ENCODE measurements around the gene LAMB3.

GRCh38 chr1:209430821-209431452 is 152.6 kb upstream of the CAMK1G start:
- PRO-cap, result no peak

DNA sequence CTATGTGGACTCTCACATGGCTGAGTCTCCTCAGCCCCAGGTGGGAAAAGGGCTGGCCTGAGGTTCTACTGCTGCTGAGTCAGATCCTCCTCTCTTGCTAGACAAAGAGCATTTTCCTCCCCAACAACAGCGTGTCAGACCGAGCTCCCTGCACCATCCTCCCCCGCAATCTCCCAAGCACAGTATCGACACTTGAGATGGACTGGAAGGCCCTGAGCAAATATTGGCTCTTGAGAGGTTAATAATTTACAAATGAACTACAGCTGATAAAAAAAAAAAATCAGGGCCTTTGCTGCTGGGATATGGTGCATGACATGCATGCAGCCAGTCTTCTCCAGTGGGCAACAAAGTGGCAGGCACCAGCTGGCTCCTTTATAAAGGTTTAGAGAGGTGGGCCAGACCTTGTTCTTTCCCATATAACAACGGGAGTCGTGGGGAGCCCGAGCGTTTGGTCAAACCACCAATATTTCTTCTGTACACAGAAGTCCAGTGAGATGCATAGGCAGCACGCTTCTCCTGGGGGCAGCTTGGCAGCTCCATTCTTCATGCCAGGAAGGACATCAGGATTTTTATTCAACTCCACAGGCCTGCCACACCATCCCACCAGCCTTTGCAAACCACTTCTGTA is 55.4 kb upstream of the CAMK1G start:
- PRO-cap, result no peak

DNA sequence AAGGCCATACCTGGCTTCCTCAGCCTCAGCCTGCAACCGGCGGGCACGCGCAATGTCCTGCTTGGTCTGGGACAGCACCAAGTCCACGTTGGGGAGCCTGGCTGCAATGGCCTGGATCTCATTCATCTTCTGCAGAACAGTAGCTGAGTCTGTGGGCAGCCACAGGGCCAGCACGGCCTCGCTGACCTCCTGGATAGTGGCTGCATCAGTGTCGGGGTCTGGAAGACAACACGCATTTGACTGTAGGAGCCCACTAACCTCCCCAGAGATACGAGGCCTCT is 33.8 kb downstream of the LAMB3 start:
- PRO-cap, result no peak

DNA sequence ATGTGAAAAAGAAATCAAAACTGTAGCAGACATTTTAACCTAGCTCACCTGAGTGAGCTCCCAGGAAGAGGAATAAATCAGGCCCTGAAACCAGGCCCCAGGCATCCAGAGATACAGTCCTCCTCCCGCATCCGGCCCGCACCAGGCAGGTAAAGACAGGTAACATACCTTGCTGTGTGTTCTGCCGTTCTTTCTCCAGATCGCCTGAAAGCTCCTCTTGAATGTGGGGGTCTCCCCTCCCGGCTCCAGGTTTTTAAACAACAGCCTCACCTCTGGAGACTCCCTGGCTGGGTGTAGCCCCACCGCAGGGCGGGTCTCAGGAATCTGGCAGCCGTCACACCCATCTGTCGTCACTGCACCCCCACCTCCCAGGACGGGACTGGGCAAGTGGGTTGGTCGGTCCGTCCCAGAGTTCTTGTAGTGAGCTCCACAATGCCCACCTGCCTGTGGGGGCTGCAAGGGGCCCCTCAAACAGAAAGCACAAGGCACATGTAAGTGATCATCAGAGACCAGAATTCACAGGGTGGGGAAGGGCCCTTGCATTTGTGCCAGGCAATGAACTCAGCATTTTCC is at the start of gene LAMB3:
TSS of gene LAMB3 (minus strand) at position 225 of the 573 bp plus-strand sequence.
- PRO-cap, result bidirectional peak, plus-strand start at position 371 of the sequence, minus-strand start at position 205 of the sequence

DNA sequence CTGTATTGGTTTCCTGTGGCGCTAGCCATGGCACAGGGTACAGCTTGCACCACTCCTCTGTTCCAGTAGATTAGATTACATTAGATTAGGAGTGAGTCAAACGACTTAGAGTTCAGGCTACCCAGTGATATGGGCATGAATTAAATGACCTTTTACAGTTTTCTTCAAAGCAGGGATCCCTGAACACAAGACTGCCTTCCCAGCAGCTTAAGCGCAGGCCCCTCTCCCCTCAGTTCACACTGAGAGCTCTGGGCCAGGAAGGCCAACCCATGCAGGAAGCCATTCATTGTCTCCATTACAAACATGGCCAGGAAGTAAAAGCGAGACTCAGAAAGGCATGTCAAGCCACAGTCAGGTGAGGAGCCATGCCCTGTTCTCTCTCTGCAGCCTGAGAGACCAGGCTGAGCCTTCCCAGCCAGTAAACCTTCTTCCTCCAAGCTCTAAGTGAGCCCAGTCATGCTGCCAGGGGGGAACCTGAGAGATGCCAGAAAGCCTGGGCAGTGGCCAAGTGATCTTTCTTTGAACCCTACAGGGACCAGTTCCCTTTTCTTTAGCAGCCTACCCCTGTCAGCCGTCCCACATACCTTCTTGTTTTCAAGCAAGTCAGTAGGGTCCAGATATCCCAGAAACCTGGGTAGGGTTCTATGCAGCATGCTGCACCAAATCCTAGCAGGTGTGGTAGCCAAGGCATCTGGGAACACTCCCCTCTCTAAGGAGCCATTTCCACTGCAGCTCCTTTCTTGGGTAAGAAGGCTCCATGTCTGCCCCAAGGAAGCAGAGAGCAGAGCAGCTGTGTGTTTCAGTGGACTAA is 813 bp downstream of the TRAF3IP3 start:
- PRO-cap, result bidirectional peak, plus-strand start at position 343 of the sequence, minus-strand start at position 250 of the sequence

- PRO-cap, result no peak
These were observed 3.9 kb downstream of the IRF6 start for GRCh38 chr1:209801798-209802633.

DNA sequence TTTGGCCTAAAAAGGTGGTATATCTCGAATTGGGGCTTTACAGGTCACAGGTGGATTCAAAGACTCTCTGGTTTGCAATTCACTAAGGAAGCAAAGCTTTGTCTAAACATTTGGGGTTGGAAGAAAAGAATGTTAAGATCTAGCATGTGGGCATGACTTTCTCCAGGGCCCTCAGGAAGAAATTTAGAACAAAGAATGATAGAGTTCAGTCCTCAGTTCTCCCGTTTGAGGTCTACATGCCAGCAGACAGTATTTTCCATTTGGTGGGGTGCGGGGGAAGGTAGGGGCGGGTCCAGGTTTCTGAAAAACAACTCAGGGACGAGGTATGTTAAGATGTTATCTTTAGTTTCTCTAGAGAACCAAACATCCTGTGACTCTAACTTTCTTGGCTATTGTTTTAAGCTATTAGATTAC is 42.4 kb upstream of the SYT14 start:
- PRO-cap, result no peak

- PRO-cap, result bidirectional peak, plus-strand start at chr1:210251526, minus-strand start at chr1:210251256; bidirectional peak, plus-strand start at chr1:210251897, minus-strand start at chr1:210251800
These were observed 18.9 kb downstream of the SERTAD4 start for GRCh38 chr1:210251039-210252352.

DNA sequence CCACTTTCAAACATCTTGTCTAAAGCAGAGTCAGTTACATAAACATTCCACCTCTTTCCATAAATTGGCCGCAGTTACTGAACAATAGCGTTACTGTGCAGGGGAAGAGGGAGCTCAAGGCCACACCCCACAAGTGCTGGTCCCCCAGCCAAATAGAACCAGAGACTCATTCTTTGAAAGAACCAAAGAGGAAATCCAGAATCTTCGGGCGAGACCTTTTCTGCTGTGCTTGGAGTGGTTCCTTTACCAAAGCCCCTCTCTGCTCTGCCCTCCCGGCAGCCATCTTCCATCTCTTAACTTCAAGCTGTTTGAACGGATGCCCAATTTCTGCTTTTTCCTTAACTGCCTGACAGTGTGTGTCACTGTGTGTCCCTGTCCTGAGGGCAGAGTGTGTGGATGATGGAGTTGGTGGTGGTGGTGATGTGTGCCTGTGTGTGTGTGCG is 30.1 kb downstream of the SERTAD4 start:
- PRO-cap, result no peak

GRCh38 chr1:210311958-210312377 is 16.7 kb upstream of the HHAT start:
- PRO-cap, result no peak

DNA sequence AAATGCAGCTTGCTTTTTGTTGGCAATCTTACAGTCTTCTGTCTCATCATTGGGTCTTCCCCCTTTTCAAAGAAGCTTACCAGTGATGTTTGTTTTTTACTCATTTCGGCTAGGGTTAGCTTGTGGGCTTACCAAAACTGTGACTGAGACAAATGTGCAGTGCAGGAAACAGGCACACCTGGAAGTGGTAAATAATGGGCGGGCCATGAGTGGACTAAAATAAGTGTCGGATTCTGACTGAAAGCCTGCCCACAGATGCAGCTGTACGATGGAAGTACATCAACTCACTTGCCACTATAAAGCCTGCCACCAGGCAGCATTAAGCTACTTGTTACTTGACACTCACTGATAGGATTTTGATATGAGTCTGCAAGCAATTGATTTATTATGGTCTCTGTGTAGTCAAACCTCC is 4.1 kb downstream of the HHAT start:
- PRO-cap, result no peak

DNA sequence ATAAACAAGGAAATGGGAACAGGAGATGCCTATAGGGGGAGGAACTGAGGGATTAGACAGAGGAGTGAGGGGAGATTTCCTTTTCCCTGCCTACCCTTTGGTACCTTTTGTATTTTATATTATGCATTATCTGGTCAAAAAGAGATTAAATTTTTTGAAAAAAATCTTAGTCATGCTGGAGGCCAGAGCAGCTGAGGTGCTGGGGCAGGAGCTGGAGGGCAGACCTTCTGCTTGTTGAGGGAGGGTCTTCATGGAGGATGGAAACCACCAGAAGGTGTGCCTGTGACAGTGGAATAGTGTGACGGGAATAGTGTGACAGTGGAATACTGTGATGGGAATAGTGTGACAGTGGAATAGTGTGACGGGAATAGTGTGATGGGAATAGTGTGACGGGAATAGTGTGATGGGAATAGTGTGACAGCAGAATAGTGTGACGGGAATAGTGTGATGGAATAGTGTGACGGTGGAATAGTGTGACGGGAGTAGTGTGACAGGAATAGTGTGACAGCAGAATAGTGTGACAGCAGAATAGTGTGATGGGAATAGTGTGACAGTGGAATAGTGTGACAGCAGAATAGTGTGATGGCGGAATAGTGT is 325.0 kb downstream of the HHAT start:
- PRO-cap, result no peak

DNA sequence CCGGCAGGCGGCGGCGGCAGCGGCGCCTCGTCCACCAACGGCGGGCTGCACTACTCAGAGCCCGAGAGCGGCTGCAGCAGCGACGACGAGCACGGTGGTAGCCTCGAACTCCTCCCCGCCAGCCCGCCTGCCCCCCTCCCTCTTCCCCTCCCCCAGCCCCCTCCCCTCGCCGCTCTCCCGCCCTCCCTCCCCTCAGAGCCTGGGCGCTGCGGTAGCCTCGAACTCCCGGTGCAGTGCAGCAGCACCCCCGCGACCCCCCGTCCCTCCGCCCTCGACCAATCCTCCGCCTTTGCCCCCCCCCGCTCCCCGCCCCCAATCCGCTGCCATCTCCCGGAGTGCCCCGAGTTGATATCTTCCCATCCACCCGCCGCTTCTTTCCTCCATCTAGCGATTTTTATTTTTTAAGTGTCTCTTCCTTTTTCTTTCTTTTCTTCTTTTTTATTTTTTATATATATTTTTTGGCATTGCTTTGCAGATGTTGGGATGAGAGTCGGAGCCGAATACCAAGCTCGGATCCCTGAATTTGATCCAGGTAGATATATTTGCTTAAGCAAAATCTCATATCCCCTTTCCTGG is 555 bp downstream of the RCOR3 start:
- PRO-cap, result bidirectional peak, plus-strand start at position 57 of the sequence, minus-strand start at position 129 of the sequence

- PRO-cap, result bidirectional peak, plus-strand start at chr1:211327469, minus-strand start at chr1:211327668
These were observed 957 bp downstream of the TRAF5 start for GRCh38 chr1:211327632-211327947.

- PRO-cap, result no peak
These were observed 6.8 kb downstream of the RD3 start for GRCh38 chr1:211485223-211485541.

DNA sequence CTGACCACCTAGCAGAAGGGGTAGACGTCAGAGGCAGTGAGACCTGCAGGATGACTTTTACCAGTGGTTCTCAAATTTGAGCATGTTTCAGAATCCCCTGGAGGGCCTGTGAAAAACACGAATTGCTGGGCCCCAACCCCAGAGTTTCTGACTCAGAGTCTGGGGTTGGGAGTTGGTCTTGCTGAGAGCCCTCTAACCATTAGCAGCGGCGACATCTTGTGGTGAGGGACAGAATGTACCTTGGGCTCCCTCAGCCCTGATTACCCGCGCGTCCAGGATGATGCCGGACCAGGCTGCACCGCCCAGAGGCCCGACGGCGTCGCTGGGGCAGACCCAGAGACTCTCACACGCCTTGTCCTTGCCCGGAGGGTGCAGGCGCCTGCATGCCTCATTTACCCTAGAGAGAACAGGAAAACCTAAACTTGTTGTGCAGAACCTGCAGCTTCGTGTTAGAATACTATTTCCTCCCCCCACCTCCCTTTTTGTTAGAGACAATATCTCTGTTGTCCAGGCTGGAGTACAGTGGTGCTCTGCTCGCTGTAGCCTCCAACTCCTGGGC is 22.1 kb upstream of the RD3 start:
- PRO-cap, result no peak

- PRO-cap, result no peak
These were observed 8.2 kb downstream of the SLC30A1 start for GRCh38 chr1:211570680-211571192.

DNA sequence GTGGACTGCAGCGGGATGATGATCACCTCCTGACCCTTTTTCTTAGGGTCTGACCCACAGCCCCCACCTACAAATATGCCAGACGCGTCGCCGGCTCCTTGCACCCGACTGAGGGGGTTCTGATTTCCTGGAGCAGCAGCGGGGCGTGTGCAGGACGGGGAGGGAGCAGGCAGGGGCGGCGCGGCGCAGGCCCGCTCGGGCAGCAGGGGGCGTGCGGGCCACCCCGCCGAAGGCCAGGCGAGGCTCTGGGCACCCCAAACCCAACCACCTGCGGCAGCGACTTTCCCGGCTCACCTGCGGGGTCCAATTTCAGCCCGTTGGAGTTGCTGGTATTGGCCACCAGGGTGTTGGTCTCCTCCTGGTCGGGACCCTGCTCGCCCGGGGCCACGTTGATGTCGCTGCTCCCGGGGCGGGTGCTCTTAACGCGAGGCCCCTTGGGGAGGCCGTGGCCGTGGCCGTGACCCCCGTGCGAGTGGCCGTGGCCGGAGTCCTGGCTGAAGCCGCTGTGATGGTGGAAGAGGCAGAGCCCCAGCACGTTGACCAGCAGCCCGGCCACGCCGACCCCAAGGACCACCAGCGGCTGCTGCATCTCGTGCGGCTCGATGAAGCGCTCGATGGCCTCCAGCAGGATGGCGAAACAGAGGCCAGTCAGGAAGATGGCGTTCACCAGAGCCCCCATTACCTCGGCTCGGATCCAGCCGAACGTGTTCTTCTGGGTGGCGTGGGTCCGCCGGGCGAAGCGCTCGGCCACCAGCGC is 1.1 kb downstream of the SLC30A1 start:
- PRO-cap, result bidirectional peak, plus-strand start at position 229 of the sequence, minus-strand start at position 110 of the sequence

DNA sequence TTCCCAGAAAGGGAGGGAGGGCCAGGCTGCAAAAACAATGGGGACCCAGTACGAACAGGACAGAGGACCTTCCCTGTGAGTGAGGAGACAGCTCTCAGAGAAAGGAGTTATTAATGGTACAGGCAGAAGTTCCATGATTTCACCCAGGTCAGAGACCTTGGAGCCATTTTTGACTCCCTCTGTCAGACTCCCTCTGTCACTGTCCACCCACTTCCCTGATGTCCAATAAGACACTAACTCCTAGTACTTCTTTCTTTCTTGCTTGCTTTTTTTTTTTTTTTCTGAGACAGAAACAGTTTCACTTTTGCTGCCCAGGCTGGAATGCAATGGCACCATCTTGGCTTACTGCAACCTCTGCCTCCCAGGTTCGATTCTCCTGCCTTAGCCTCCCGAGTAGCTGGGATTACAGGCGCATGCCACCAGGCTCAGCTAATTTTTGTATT is 28.5 kb upstream of the SLC30A1 start:
- PRO-cap, result unidirectional peak, minus-strand start at position 201 of the sequence

DNA sequence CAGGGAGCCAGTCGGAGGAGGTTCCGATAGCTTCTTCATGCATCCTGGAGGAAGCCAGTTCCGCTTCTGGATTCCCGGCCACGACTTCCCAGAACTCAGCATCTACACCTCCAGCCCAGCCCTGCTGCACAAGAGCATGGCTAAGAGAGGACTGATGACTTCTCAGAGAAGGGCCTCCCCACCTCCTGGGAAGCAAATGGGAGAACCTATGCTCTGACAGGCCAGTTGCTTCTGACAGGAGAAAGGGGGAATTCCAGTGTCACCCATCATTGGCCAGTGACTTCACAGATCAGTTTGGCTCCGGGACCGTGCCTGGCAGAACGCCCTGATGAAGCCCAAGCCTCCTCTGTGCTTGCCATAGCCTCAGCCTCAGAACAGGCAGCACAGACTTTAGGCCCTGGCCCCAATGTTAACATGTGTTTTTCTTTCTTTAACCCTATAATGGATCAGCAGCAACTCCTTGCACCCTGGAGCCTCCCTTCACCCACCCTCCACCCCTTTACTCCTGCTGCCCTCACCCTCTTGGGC is 42.5 kb upstream of the SLC30A1 start:
- PRO-cap, result no peak

Measured in left lung (tissue), 1 donor.